GM23248 (cell line): Measurements from ENCODE around the genes KLF9, TRPM6 and CARNMT1.

- RAMPAGE, long total RNA, result no peak
These were observed at the start of gene KLF9 for GRCh38 chr9:70414246-70414721. KLF9 (minus strand) TSS chr9:70414657.

DNA sequence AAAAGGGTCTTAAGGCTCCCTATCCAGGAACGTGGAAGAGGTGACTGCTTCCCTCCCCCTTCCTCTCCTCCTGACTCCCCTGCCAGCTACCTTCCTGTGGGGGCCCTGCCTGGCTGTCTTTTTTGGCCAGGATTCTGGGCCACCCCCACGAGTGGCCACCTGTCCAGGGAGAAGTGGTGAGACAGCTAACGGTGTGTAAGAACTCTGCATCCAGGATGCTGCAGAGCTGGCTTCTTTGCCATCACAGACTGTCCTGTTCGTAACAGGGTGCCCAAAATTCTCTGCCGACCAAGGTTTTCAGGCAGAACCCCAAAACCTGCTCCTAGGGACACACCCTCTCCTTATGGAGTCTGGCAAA is 6.6 kb upstream of the KLF9 start:
- RAMPAGE, long total RNA, result no peak

DNA sequence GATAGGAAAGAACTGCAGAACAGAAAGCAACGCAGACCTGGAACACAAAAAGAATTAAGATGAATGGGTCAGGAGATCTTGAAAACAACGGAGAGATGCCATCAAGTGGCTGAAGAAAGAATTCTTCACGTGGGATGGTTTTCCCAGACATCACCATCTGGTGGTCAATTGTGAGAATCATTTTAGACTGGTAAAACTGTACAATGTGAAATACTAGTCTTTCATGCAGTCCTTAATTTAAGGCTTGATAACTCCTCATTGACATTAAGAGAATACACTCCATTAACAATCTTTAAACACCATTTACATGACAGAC is 128.3 kb upstream of the TRPM3 start:
- RAMPAGE, long total RNA, result no peak

GRCh38 chr9:71607776-71608038 is 160.6 kb downstream of the CEMIP2 start:
- RAMPAGE, long total RNA, result no peak

DNA sequence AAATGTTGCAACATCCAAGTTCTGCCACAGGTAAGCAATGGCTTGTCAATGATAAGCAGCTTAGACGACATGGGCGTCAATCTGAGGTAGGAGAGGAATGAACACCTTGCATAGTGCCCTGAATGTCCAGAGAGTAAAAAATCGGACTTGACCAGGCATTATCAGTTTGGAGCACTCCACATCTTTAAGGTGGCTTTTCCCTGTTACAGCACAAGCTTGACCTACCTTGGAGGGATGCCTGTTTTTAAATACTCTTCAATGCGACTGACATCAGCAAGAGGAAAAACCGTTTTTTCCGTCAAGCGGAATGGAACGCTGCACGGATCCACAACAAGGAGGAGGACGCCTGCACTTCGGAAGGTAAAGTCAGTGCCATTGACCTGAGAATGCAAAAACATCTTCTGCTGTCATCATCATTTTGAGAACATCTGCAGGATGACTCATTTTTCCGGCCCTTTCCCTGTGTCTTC is 78.4 kb downstream of the CEMIP2 start:
- RAMPAGE, long total RNA, result no peak

- RAMPAGE, long total RNA, result no peak
These were observed 31.5 kb upstream of the ZFAND5 start for GRCh38 chr9:72396542-72396944.

GRCh38 chr9:72526657-72526938 is 5.2 kb downstream of the TMC1 start:
- RAMPAGE, long total RNA, result no peak

DNA sequence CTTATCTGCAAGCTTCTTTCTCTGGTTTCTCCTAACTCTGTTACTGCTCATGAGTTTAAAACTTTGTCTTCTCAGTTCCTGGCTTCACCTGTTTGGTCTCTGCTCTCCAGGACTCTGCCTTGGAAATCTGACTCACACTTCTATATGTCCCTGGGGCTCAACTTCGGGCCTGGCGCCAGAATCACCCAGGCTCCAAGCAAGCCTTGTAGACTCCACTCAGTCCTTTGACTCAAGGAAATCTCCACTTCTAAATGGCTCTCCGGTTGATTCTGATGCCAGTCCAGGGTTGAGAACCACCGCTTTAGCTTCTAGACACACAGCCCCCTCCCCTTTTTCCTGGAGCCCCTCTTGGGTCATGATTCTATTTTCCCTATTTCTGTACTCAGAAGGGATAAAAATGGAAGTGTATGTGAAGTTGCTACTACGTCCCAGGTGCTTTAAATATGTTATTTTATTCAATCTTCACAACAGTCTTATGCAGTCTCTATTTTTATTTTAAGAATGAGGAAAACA is 57.9 kb downstream of the TMC1 start:
- RAMPAGE, long total RNA, result no peak

DNA sequence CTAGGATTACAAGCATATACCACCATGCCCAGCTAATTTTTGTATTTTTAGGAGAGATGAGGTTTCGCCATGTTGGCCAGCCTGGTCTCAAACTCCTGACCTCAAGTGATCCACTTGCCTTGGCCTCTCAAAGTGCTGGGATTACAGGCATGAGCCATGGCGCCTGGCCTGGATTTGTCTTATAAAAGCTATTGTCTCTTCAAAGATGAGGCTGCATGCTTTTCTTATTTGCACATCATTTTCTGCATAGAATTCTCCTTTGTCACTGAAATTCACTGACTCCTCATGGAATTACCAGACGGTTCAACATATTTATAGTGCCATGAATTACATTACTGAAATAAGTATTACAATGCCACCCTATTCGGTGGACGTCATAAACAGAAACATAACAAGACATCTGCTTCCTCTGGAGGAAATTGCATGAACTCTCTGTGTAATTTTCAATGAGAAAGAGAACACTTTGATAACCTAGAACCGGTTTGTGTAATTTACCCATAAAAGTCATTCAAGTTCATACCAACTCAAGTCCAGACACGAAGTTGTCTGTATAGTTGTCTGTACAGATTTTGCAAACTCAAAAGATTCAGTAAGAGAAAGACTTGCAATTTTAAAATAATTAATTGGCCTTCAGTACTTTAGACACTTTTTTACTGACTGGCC is 35.0 kb upstream of the ALDH1A1 start:
- RAMPAGE, long total RNA, result no peak

GRCh38 chr9:73167077-73167902 is 15.6 kb downstream of the ANXA1 start:
- RAMPAGE, long total RNA, result no peak

DNA sequence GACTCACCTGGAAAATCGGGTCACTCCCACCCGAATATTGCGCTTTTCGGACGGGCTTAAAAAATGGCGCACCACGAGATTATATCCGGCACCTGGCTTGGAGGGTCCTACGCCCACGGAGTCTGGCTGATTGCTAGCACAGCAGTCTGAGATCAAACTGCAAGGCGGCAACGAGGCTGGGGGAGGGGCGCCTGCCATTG is 72.7 kb upstream of the RORB start:
- RAMPAGE, long total RNA, result no peak

DNA sequence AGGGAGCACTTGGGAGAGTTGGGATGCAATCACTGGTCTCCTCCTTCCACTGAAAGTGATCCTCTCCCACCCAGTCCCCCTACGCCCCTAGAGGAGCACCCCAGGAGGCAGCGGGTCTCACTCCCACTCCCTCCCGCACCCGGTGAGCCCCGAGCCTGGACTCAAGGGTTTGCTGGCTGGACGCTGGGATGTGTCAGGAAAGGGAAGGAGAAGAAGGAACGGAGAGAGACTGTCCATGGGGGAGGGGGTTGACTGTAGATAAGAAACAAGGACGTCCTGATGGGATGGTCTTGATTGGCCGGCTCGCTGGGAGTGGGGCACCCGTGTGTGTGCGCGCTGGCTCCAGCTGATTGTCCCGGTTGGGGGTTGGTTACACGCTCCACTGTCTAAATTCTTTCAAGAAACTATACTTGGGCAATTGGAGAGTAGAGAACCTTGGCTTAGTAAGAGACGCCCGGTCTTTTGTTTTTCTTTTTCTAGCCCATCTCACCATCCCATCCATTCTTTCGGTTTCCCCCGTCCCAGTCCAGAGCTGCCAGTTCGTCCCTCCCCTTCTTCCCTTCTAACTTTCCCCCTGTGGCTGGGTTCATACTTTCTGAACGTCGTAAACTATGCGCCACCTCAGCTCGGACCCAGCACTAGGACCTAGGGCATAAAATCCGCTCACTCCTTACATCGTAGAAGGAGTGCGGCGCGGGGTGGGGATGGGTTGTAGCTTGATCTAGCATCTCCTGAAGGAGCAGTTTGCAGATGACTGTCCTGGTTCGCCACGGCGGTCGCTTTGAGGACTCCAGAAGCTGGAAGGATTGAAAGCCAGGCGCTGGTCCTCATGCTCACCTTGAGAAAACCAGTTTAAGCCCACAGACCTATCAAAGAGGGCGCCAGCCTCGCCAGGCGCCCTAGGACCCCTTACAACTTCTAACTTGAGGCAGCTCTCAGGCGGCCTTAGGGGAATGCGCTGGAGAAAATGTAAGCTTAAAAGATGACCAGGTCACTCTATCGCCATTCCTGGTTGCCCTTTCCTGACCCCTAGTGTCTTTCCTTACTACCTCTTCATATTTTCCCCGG is 2.4 kb downstream of the RORB start:
- RAMPAGE, long total RNA, result no peak

DNA sequence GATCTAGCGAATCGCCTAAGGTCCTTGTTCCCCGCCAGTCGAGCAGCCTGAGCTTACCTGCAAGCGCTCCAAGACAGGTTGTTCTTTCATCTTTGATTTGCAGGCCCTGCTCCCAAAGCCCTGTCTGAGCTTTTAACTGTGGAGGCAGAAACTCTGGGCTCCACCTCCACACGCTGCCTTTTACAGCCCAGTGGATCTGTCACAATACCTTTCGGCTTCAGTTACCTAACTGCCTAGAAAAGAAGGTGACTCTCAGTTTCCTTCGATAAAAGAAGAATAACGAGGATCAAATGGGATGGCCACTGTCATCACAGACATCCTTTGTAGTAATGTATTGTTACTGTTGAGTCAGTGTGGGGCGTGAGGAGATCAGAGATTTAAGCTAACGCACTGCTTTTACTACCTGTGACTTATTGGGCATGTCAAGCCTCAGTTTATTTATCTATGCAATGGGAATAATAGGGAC is at the start of gene TRPM6:
TSS of gene TRPM6 (minus strand) at position 155 of the 466 bp plus-strand sequence.
- RAMPAGE, long total RNA, result no peak

GRCh38 chr9:75027994-75028882 is at the start of gene CARNMT1:
CARNMT1 (minus strand) TSS chr9:75028293.
- RAMPAGE, long total RNA, result no peak

DNA sequence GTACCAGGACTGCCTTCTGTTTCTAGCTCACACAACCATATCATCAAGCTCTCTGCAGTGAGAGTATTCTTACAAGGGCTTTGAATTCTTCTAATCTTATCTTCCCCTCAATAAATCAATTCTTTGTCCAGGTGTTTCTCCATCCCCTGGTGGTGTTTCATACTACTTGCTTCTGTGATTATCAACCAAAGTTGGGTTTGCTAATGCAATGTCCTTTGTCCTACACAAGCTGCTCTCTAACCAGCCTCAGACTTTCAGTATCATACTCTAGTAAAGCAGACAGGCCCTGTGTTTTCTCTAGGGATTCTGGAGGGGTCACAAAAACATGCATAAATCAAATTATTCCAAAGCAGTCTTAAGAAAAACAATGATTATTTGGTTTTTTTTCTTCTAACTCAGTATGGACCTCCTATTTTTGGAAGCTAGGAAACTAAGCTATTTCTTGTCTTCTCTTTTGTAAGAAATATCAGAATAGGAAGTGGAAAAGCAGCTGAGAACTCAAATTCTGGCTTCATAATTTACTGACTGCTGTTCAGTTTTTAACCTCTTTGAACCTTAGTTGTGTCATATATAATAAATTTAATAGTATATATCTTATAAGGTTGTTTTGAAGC is 341.8 kb downstream of the OSTF1 start:
- RAMPAGE, long total RNA, result no peak

DNA sequence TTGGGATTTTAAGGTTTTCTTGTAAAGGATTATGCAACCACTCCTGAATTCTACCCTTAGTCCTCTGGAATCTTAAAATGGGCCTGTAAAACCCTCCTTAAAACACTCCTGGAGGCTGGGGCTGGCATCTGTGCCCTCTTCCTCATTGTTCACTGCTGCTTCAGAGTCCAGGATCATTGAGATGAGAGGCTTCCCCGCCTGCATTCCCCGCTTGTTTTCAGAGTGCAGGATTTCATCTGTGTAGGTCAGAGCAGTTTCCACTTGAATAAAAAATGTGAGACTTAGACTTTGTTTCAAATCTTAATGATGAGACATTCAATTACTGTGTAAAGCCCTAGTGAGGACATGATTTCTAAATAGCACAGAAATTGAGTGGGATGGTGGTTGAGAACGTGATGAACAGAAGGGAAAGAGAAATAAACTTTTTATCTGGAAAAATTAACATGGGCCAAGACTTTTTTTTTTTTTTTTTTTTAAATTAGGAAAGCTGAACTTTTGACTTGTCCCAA is 40.4 kb downstream of the PCSK5 start:
- RAMPAGE, long total RNA, result no peak

GRCh38 chr9:76114129-76114655 is 223.7 kb downstream of the PCSK5 start:
- RAMPAGE, long total RNA, result no peak

DNA sequence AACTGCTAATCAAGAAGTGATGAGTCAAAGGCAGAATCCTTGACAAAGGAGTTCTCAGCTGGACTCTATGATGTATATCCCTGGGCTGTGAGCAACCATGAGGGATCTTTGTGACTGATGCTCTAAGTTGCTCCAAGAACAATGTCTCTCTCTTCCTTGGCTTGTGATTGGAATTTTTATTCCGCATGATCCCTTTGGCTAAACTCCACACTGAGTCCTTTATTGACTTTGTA is 20.8 kb downstream of the RFK start:
- RAMPAGE, long total RNA, result no peak

GRCh38 chr9:76385952-76386334 is 8.3 kb downstream of the RFK start:
- RAMPAGE, long total RNA, result no peak

DNA sequence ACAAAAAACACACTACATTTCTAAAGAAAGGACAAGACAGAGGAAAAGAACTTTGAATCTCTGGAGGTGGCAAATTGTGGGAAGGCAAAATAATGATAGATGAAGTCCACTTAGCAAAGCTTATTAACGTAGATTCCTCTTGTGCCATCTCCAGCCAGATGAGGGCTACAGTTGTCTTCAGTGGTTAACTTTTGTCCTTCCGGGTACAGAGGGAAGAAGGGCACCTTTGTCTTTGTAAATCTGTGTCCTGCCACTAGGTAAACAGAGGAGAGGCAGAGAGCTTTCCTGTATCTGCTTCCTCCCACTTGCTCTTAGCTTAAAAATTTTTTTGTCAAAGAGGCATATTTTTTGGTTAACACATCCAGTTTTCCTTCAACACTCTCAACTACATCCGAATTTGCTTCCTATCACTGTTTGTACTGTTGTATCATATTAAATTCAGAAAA is 7.7 kb upstream of the RFK start:
- RAMPAGE, long total RNA, result no peak